Neural progenitor cell (in vitro differentiated cells): ENCODE results near the genes MSGN1, RDH14 and TTC32.

- RAMPAGE, long total RNA: no peak
Observed at GRCh38 chr2:15989592-15990071, 49.3 kb downstream of the MYCN start.

- RAMPAGE, long total RNA: no peak
Observed at GRCh38 chr2:16013973-16014893, 73.9 kb downstream of the MYCN start.

DNA sequence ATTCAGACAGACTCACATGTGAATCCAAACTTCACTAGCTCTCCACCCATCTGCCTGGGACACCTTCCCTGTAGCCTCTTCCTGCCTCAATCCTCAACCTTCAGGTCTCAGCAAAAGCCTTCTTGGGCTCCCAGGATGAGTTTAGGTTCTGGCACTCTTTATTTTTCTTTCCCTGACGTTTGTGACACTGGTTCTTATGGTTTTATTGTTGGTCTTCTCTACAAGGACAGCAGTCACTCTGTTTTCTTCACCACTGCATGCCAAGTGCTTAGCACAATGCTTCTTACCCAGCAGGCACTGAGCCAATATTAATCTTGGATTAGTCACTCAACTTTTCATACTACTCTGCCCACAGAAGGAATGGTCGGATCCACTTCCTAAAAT is 186.2 kb downstream of the MYCN start:
- RAMPAGE, long total RNA: no peak

DNA sequence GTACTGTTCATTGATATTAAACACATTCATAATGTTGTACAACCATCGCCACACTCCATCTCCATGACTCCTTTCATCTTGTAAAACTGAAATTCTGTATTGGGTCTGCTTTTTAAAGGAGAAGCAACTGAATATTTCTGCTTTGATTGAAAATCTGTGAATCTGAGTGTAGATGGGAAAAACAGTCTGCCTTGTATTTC is 99.5 kb downstream of the CYRIA start:
- RAMPAGE, long total RNA: no peak

GRCh38 chr2:16609388-16609938 is 56.2 kb downstream of the CYRIA start:
- RAMPAGE, long total RNA: no peak

DNA sequence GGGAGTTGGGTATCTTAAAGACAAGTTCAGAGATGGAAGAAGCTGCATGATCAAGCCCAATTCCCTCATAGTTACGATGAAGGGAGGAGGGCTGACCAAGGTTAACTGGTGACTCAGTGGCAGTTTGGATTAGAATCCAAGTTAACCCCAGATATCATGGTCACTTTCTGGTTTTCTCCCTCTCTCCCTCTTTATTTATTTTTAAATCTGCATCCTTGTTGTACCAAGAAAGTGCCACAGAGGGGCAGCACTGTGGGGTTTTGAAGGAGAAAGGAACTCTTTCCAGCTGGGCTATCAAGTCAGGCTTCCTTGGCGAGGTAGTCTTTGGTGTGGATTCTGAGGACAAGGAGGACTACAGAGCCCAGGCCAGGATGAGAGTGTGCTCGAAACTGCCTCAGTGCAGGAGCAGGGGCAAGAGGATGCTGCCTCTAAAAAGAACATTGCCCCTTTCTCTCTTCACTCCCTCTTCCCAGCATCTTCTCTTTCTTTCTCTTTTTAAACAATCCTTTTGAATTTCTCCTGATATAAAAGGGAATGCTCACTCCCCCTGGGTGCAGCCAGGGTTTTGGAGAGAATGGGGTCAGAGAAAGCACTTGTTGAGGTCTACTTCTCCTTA is 47.7 kb downstream of the CYRIA start:
- RAMPAGE, long total RNA: no peak

DNA sequence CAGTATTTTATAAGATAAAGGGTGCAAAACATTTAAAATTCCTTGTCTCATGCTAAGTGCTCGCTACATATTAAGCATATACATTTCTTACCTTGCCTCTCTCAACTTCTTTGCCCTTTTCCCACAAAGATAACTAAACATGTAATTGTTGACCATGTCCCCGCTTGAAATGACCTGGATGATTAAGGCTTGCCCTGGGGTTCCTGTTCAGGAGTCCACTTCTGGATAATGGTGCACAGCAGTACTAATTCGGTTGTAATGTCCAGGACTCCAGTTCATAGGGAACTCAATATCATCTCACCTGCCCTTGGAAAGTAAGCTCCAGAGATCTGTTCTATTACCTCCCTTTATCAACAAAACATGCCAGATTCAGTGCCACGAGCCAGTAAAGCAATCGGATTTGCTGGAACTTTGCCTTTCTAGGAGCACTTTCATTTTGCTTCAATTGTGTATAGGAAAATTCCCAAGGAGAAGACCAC is 162.4 kb upstream of the CYRIA start:
- RAMPAGE, long total RNA: no peak

- RAMPAGE, long total RNA: no peak
Observed at GRCh38 chr2:17537908-17538449, 2.5 kb upstream of the VSNL1 start.

- RAMPAGE, long total RNA: no peak
Observed at GRCh38 chr2:17543040-17543827, 2.7 kb downstream of the VSNL1 start.

DNA sequence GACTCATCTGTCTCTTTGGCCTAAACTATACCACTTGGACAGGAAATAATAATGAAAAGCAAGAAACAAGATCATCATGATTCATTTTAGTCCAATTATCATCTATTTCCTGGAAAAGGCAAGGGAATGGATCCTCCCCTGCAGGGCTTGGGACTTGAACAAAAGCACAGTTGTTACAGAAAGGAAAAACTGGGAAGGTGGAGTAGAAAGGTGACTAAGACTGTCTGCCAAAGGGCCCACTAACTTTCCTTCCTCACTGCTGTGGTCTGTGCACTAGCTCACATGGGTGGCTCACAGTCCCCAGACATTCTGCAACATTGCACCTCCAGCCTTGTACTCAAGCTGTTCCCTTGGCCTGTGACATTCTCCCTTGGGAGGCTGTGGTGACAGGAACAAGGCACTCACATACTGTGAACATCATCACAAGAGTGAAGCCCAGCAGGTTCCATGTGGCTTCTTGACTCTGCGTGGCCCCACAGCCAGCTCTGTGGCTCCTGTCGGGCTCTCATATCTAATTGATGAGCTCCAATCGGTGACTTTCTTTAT is 75.4 kb downstream of the VSNL1 start:
- RAMPAGE, long total RNA: no peak

GRCh38 chr2:17813647-17814206 is 2.5 kb upstream of the MSGN1 start:
- RAMPAGE, long total RNA: no peak

DNA sequence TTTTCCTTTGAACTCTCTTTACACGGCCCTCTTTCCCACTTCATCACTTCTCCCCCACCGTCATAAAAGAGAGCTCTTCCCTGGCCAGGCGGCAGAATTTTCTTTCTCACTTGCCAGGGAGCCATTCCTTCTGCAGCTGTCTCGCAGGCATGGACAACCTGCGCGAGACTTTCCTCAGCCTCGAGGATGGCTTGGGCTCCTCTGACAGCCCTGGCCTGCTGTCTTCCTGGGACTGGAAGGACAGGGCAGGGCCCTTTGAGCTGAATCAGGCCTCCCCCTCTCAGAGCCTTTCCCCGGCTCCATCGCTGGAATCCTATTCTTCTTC is at the start of gene MSGN1:
MSGN1 (plus strand) TSS at position 91 of the 325 bp plus-strand sequence.
- RAMPAGE, long total RNA: no peak

DNA sequence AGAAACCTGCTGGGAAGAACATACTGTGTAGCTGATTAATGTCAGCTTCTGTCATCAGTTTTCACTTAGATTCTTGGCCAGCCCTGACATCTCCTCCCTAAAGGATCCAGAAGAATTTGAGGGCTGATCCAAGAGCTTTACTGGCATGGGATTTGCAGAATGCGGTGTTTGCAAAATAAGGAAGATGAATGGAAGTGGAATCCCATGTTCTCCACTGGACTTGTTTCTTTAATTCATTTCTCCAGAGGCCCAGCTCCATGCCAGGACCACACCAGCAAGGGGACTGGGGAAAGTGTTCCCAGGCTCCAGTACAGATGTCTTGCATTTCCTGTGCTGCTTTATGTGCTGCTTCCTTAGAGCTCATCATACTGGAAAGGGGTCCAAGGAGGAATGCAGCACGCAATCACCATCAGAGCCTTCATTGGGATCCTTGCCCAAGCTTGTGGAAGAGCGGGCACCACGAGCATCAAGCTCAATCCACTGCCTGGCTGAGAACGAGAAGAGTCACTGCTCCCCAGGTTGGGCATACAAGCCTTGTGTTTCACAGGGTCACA is 80.4 kb downstream of the RDH14 start:
- RAMPAGE, long total RNA: no peak

- RAMPAGE, long total RNA: no peak
Observed at GRCh38 chr2:18559442-18559605, 1.1 kb downstream of the RDH14 start.

- RAMPAGE, long total RNA: no peak
Observed at GRCh38 chr2:18560552-18561016, at the start of gene RDH14. Gene RDH14 (minus strand): TSS chr2:18560653.

- RAMPAGE, long total RNA: no peak
Observed at GRCh38 chr2:18932850-18933242, 343.5 kb upstream of the NT5C1B start.

DNA sequence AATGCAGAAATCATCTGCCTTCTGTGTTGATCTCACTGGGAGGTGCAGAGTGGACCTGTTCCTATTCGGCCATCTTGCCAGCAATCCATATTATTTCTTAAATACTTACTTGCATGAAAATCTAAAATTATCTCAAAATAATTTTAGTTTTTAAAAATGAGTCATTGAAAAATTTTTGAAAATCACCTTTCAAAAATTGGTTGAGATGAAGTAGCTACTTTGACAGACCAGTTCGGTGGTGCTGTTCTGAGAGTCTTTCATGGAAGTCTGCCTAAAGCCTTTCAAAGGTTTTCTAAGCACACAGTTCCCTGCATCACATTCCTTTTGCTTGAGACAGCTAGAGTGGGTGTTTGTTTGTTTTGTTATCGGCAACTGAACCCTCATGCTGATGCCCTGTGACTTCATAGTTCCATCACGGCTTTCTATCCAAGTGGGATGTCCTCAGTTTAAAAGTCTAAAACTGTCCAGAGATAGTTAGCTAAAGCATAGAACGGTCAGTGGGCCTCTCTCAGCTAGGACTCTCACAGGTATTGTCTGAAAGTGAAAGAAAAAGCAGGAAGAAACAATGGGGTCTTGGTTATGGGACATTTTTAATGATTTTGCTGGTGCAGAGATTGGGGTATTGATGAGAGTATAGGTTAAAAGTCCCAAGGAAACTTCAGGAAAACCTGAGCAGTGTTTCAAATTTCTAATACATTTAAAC is 337.4 kb downstream of the OSR1 start:
- RAMPAGE, long total RNA: no peak

GRCh38 chr2:19361384-19362050 is 3.1 kb upstream of the OSR1 start:
- RAMPAGE, long total RNA: no peak

DNA sequence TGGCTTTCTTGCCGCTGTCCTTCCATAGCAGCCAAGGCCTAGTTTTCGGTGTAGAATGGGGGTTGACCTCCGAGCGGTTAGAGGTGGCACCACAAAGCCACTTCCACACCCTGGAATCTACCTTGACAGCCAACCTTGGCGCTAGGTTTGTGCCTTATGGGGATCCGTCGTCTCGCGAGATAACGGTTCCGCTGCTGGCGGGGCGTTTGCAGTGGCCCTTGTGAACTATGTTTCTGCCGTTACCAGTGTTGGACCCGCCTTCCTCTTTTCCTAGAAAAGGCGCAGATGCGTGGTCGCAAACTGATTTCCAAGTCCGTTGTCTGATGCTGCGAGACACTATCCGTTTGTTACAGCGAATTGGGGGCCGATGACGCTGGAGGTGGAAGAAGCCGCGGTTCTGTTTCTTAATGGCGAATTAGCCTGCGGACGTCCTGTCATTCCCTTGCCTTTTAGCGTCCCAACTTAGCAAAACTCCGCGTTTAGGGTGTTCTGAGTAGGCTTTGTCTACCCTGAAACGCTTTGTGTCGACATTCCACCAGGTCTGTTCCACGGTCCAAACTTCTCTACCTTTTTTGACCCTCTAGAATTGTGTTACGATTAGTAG is at the start of gene TTC32:
TTC32 (minus strand) TSS at position 155 of the 604 bp plus-strand sequence.
- RAMPAGE, long total RNA: no peak

GRCh38 chr2:20038564-20039017 is 12.8 kb downstream of the LAPTM4A start:
- RAMPAGE, long total RNA: no peak